ENCODE measurements around a stretch of chr7.

GRCh38 chr7:130909257-130909993 lies 175.4 kb upstream of the KLF14 start:
- RRBS, 2 experiments = no CpG with 5 or more reads among the region's 15 CpGs
CAGE:
- cytosol, long polyA minus RNA = no peak
- cytosol, long polyA plus RNA = no peak
- long polyA plus RNA = no peak
- nucleus, long polyA minus RNA = no peak
- nucleus, long polyA plus RNA = no peak

- RRBS, 2 experiments = no CpG with 5 or more reads among the region's 17 CpGs
CAGE:
- cytosol, long polyA minus RNA = no peak
- cytosol, long polyA plus RNA = no peak
- long polyA plus RNA = no peak
- nucleus, long polyA minus RNA = no peak
- nucleus, long polyA plus RNA = no peak
These were observed 192.2 kb upstream of the KLF14 start for GRCh38 chr7:130925929-130926803.

DNA sequence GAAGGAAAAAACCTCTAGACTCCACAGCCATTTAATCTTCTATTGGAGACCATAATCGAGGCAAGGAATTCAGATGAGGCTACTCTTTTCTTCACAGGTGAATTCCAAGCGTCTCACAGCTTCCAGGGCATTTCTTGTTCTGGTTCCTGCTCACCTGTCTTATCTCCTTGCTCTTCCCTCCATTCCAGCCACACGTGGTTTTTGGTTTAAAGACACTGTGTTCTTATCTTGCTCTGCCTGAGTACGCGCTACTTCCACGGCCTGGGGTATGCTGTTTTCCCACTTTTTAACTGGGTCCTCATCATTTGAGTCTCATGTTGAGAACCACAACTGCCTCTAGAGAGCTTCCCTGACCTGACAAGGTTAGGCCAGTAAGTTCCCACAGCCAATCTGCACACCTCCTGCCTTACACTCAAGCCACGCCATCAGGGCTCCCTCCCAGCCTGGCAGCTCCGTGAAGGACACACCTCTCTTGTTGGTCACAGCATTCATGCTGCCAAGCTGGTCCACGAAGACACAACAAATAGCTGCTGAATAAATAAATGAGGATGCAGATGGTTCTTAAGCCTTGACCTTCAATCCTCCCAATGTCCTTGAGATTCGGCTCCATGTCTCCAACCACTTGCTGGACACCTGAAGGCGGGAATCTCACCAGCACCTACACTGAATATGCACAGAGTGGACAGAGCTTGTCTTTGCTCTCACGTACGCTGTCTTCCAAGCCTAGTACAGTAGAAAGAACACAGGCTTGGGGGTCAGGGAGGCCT lies 201.6 kb upstream of the KLF14 start:
- RRBS, 2 experiments = no CpG with 5 or more reads among the region's 13 CpGs
CAGE:
- cytosol, long polyA minus RNA = no peak
- cytosol, long polyA plus RNA = no peak
- long polyA plus RNA = no peak
- nucleus, long polyA minus RNA = no peak
- nucleus, long polyA plus RNA = no peak

DNA sequence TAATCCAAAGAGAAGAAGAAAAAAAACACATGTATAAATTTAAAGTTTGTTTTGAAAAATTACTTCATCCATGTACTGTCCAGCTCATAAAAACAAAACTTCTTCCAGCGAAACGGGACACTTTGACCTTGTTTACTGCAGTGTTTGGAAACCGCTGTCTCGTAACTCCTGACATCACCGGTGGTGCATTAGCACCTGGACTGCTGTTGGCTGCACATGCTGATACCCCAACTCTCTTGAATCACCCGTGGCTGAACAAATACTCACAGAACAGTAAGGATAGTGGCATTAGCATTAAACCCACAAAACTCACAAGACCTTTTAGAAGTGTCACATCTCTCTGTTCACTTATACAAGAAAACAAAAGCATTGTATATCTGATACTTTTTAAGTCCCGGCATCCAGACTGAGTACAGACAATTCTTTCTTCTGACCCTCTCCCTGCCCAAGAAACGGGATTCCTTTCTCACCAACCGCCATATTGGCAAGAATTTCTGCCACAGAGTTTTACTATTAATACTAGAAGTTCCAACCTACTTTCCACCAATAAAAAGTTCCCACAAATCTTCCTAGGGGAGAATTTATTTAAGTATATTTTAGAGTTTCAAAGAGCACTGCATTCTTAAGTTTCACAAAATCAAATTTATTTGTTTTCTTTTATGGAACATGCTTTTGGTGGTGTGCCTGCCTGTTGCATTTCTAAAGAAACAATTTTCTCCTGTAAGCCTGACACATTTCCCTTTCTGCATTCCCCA lies 208.3 kb upstream of the KLF14 start:
- RRBS, 2 experiments = no CpG with 5 or more reads among the region's 9 CpGs
CAGE:
- cytosol, long polyA minus RNA = no peak
- cytosol, long polyA plus RNA = no peak
- long polyA plus RNA = no peak
- nucleus, long polyA minus RNA = no peak
- nucleus, long polyA plus RNA = no peak

DNA sequence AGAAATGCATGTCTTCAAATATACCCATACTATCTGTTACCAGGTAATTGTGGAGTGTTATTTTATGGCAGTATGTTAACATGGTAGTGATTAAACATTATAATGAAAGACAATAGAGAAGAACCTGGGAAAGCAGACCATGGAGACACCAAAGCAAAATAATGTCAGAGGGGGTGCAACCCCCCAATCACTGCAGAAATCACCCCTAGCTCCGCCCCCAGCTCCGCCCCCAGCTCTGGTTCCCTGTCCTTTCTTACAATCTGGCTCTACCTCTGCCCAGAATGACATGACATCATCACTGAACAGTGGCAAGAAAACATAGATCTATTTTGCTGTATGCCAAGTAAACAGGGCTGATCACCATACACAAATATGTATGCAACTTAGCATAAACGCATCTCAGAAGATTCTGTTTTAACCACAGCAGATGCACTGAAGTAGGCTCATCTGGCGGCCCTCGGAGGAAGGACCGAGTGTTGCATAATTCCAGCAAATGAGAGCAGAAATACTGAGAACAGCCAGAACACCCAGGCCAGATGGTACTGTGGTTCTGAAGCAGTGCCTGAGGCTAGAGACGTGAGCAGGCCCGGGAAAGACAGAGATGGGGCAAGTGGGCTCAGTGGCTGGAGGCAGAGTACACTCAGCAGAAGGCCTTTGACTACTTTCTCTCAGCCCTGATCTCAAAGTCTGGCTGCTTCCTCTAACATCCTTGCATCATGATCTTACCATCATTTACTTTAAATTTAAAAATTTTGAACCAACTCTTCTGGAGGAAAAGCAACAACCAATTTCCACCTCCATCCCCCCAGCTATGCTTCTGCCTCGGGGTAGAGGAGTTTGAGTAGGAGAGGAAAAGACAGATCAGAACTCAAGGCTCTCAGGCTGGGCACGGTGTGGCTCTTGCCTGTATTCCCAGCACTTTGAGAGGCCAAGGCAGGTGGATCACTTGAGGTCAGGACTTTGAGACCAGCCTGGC lies 293.4 kb upstream of the KLF14 start:
- RRBS, 2 experiments = no CpG with 5 or more reads among the region's 10 CpGs
CAGE:
- cytosol, long polyA minus RNA = no peak
- cytosol, long polyA plus RNA = no peak
- long polyA plus RNA = no peak
- nucleus, long polyA minus RNA = no peak
- nucleus, long polyA plus RNA = no peak

DNA sequence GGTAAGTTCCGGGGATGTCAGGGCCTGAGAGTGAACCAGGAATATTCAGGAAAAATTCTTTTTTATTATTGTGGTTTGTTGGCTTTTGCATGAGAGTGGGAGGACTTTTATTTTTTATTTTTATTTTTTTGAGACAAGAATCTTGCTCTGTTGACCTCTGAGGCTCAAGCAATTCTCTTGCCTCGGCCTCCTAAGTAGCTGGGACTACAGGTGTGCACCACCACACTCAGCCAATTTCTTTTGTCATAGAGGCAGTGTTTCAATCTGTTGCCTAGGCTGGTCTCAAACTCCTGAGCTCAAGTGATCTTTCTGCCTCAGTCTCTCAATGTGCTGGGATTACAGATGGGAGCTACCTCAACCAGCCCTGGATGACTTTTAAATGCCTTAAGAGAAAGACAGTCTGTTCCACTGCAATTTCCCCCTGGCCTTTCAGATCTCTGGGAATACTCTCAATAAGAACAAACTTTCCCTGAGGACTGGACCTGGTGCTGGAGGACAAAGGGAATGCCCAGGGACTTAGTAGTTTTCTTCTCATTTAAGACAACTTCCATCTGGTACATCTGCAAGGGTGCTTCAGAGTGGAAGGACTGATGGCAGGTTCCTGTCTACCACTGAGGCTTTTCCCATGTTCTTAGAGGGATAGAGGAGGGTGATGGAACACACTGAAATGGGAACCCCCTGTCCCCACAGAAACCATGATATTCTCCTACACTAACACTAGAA lies 296.1 kb upstream of the KLF14 start:
- RRBS, 2 experiments = no CpG with 5 or more reads among the region's 2 CpGs
CAGE:
- cytosol, long polyA minus RNA = no peak
- cytosol, long polyA plus RNA = no peak
- long polyA plus RNA = no peak
- nucleus, long polyA minus RNA = no peak
- nucleus, long polyA plus RNA = no peak

DNA sequence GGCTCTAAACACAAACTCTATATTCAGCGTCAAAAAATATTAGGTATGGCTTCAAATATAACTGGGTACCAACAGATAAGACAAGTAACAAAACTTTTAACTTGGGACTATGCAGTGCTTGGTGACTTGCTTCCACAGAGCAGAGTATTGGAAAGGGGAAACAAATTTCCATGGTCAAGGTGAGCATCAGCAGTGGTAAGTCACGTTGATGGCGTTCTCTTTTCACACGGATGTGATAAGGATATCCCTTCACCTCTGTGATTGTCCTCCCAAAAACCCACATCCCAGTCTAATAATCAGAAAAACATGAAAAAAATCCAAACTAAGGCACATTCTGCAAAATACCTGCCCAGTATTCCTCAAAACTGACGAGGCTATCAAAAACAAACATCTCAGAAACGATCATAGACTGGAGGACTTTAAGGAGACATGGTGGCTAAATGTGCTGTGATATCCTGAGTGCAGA lies 294.2 kb upstream of the MKLN1 start:
- RRBS, 2 experiments = no CpG with 5 or more reads among the region's 6 CpGs
CAGE:
- cytosol, long polyA minus RNA = no peak
- cytosol, long polyA plus RNA = no peak
- long polyA plus RNA = no peak
- nucleus, long polyA minus RNA = no peak
- nucleus, long polyA plus RNA = no peak

DNA sequence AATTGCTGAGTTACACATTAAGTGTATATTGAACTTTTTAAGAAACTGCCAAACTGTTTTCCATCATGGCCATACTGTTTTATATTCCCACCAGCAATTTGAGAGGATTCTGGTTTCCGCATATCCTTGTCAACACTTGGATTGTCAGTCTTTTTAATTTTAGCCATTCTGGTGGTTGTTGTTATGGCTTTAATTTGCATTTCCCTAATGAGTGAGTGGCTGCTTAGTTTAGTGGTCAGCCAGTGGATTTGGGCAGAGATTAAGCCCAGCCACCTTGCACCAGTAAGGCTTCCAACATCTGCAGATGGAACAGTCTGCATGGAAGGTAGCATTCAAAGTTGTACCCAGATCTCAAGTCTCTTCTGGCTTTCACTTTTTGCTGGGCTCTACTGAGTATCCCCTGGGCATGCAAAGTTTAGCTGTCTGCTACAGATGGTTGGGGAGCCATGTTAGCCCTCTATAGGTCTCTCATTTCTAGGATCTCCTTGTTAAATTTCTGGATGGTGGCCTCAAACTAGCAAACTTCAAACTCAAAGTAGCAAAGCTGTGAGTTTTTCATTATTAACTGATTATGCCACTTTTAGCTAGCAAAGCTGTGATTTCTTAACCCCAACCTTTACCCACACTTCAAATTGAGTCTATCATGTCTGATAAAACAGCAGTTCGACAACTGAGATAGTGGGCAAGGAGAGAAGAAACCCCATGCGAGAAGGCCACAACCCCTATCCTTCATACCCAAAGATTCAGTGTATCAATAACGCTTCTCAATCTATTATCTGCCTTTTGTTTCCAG lies 280.8 kb upstream of the MKLN1 start:
- RRBS, 2 experiments = no CpG with 5 or more reads among the region's 4 CpGs
CAGE:
- cytosol, long polyA minus RNA = no peak
- cytosol, long polyA plus RNA = no peak
- long polyA plus RNA = no peak
- nucleus, long polyA minus RNA = no peak
- nucleus, long polyA plus RNA = no peak

- RRBS, 2 experiments = no CpG with 5 or more reads among the region's 8 CpGs
CAGE:
- cytosol, long polyA minus RNA = no peak
- cytosol, long polyA plus RNA = no peak
- long polyA plus RNA = no peak
- nucleus, long polyA minus RNA = no peak
- nucleus, long polyA plus RNA = no peak
These were observed 273.6 kb upstream of the MKLN1 start for GRCh38 chr7:131053723-131054792.

- RRBS, 2 experiments = 73 to 76% methylated on average over 2 of the region's 39 CpGs
CAGE:
- cytosol, long polyA minus RNA = no peak
- cytosol, long polyA plus RNA = no peak
- long polyA plus RNA = no peak
- nucleus, long polyA minus RNA = no peak
- nucleus, long polyA plus RNA = no peak
These were observed 268.9 kb upstream of the MKLN1 start for GRCh38 chr7:131058595-131059456.

DNA sequence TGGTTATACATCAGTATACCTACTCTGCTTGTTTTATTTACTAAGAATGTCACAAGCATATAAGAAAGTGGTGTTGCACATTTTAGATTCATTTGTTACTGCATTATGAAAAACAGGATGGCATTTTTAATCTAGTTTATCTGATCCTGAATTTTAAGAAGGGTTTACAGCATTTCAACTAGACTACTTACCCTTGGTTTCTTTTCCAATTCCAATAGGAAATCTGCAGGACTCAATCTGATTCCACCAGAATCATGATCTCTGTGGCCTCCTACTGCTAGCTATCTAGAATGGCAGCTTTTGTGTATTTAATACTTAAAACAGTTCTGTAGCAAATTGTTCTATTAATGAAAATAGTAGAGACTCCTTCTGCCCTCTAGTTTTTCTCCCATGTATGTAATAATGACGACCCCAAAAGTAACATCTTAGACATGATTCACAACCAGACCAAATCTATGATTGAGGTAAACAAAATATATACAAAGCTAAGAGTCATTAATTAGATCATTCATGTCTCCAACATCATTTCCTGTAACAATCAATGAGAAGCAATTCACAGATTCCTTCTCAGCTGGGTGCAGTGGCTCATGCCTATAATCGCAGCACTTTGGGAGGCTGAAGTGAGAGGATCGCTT lies 259.1 kb upstream of the MKLN1 start:
- RRBS, 2 experiments = no CpG with 5 or more reads among the region's 3 CpGs
CAGE:
- cytosol, long polyA minus RNA = no peak
- cytosol, long polyA plus RNA = no peak
- long polyA plus RNA = no peak
- nucleus, long polyA minus RNA = no peak
- nucleus, long polyA plus RNA = no peak

DNA sequence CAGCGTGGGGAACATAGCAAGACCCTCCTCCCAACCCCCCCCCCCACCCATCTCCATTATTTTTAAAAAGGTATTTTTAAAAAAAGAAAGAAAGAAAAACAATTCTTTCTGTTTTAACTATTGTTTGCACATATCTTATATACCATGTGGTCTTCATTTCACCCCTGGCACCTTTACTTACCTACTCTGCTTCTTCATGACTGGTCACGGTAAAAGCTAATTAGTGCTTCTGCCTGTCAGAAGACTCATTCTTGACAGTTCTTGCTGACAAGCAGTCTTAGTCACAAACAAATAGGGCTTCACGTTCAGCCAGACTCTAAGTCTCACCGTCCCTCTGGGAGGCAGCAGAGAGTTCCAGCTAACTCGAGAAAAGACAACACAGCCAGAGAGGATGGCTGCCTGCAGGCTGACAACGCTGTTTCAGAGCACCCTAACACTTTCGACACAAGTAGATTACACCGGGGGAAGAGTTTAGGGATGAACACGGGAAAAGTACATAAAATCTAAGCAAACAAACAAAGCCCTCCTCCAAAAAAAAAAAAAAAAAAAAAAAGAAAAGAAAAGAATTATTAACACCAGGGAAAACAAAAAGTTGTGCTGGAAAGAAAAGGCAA lies 258.5 kb upstream of the MKLN1 start:
- RRBS, 2 experiments = no CpG with 5 or more reads among the region's 9 CpGs
CAGE:
- cytosol, long polyA minus RNA = no peak
- cytosol, long polyA plus RNA = no peak
- long polyA plus RNA = no peak
- nucleus, long polyA minus RNA = no peak
- nucleus, long polyA plus RNA = no peak

- RRBS, 2 experiments = no CpG with 5 or more reads among the region's 26 CpGs
CAGE:
- cytosol, long polyA minus RNA = no peak
- cytosol, long polyA plus RNA = no peak
- long polyA plus RNA = no peak
- nucleus, long polyA minus RNA = no peak
- nucleus, long polyA plus RNA = no peak
These were observed 248.4 kb upstream of the MKLN1 start for GRCh38 chr7:131078764-131080099.

- RRBS, 2 experiments = no CpG with 5 or more reads among the region's 7 CpGs
CAGE:
- cytosol, long polyA minus RNA = no peak
- cytosol, long polyA plus RNA = no peak
- long polyA plus RNA = no peak
- nucleus, long polyA minus RNA = no peak
- nucleus, long polyA plus RNA = no peak
These were observed 236.6 kb upstream of the MKLN1 start for GRCh38 chr7:131090778-131091804.

- RRBS, 2 experiments = no CpG with 5 or more reads among the region's 5 CpGs
CAGE:
- cytosol, long polyA minus RNA = no peak
- cytosol, long polyA plus RNA = no peak
- long polyA plus RNA = no peak
- nucleus, long polyA minus RNA = no peak
- nucleus, long polyA plus RNA = no peak
These were observed 223.7 kb upstream of the MKLN1 start for GRCh38 chr7:131103873-131104504.

DNA sequence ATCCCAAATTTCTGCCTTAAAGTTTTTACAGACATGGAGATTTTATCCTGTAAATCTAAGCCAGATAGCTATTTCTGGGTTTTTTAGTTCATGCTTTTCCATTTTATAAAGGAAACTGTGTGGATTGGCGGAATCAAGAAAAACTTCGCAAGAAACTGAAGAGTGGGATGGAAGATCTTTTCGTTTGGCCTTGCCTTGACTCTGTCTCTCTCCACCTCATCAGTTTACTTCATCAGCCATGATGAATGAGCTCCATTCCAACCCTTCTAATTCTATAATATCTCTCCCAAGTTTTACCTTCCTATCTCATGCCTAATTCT lies 218.5 kb upstream of the MKLN1 start:
- RRBS, 2 experiments = no CpG with 5 or more reads among the region's 3 CpGs
CAGE:
- cytosol, long polyA minus RNA = no peak
- cytosol, long polyA plus RNA = no peak
- long polyA plus RNA = no peak
- nucleus, long polyA minus RNA = no peak
- nucleus, long polyA plus RNA = no peak

DNA sequence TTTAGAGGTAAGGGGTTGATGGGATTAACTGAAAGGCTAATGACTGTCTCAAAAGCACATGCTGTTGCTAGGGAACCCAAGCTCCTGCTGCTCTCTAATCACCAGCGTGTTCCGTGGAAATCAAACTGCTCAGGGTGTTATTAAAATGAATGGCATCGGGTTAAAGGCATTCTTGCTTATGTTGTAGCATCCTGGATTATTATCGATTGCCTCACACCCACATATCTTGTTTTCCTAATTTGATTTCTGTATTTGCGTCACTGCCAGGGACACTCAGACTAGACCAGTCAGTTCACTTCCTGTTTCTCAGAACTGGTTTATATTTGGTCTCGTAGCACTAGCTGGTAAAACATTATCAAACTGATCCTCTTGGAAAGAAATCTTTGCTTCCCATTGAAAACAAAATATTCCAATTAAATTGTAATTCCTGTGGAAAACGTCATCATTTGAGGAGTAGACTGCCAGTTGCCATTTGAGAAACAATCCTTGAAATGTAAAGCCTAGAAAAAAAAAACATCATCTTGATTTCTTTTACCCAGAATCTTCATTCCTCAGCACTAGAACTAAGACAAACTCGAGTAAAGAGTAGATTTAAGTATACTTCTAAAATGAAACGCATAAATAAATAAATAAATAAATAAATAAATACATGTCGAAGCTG lies 216.4 kb upstream of the MKLN1 start:
- RRBS, 2 experiments = no CpG with 5 or more reads among the region's 10 CpGs
CAGE:
- cytosol, long polyA minus RNA = no peak
- cytosol, long polyA plus RNA = no peak
- long polyA plus RNA = no peak
- nucleus, long polyA minus RNA = no peak
- nucleus, long polyA plus RNA = no peak

- RRBS, 2 experiments = no CpG with 5 or more reads among the region's 5 CpGs
CAGE:
- cytosol, long polyA minus RNA = no peak
- cytosol, long polyA plus RNA = no peak
- long polyA plus RNA = no peak
- nucleus, long polyA minus RNA = no peak
- nucleus, long polyA plus RNA = no peak
These were observed 203.3 kb upstream of the MKLN1 start for GRCh38 chr7:131124294-131124867.

- RRBS, 2 experiments = no CpG with 5 or more reads among the region's 4 CpGs
CAGE:
- cytosol, long polyA minus RNA = start-site peak on the plus strand at chr7:131414754-131414807, 16 reads
- cytosol, long polyA plus RNA = no peak
- long polyA plus RNA = no peak
- nucleus, long polyA minus RNA = no peak
- nucleus, long polyA plus RNA = start-site peak on the plus strand at chr7:131414755-131414806, 67 and 34 reads in 2 replicates
These were observed 86.8 kb downstream of the MKLN1 start for GRCh38 chr7:131414418-131415023.

DNA sequence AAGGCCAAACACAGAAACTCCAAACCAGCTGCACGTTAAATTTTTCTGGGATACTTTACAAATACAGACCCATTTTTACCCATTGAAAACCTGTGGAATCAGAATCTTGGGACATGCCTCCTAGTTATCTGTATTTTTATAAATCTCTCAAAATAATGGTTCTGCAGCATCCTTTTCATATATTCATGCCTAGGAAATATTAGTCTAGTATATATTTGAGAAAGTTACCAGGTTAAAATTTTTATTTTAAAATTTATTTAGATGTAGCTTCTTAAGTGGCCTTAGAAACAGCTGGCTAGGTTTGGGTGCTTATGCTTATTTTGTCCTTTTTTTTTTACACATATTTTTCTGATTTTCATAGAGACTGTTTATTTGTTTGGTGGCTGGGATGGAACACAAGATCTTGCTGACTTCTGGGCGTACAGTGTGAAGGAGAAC lies 101.0 kb downstream of the MKLN1 start:
- RRBS, 2 experiments = no CpG with 5 or more reads among the region's 2 CpGs
CAGE:
- cytosol, long polyA minus RNA = no peak
- cytosol, long polyA plus RNA = no peak
- long polyA plus RNA = no peak
- nucleus, long polyA minus RNA = no peak
- nucleus, long polyA plus RNA = no peak

All from HepG2 (cell line).